ENCODE results near the genes GFOD1 and MYLIP.

DNA sequence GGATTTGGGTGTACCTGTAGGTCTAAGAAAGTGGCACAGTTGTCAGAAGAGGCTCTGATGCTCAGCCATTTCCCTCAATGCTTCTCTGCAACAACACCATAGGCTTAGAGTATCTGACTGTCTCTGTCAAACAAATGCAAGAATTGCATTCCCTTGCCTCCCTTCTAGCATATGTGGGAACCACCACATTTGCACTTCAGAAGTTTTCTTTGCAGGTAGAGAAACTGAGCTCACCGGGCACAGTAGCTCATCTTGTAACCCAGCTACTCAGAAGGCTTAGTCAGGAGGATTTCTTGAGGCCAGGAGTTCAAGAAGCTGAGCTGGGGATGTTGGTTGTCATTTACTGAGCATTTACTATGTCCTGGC, 48.1 kb downstream of the GFOD1 start:
- PRO-cap, result no peak
- RAMPAGE, long total RNA, result no peak
- RRBS, result no CpG with 5 or more reads among the region's 1 CpG

GRCh38 chr6:13457407-13458135, 29.8 kb downstream of the GFOD1 start:
- PRO-cap, result no peak
- RAMPAGE, long total RNA, result no peak
- RRBS, result 29% methylated on average over 1 of the region's 12 CpGs

- PRO-cap, result unidirectional peak, minus-strand start at chr6:13487319; bidirectional peak, plus-strand start at chr6:13487932, minus-strand start at chr6:13487600
- RAMPAGE, long total RNA, result no peak
- RRBS, result 1% methylated on average over 56 of the region's 106 CpGs
Observed at GRCh38 chr6:13487197-13488109, at the start of gene GFOD1. Gene GFOD1, minus strand, starts transcription at chr6:13487600.

- PRO-cap, result no peak
- RAMPAGE, long total RNA, result no peak
- RRBS, result no CpG with 5 or more reads among the region's 7 CpGs
Observed at GRCh38 chr6:13689516-13690392, 21.9 kb downstream of the RANBP9 start.

DNA sequence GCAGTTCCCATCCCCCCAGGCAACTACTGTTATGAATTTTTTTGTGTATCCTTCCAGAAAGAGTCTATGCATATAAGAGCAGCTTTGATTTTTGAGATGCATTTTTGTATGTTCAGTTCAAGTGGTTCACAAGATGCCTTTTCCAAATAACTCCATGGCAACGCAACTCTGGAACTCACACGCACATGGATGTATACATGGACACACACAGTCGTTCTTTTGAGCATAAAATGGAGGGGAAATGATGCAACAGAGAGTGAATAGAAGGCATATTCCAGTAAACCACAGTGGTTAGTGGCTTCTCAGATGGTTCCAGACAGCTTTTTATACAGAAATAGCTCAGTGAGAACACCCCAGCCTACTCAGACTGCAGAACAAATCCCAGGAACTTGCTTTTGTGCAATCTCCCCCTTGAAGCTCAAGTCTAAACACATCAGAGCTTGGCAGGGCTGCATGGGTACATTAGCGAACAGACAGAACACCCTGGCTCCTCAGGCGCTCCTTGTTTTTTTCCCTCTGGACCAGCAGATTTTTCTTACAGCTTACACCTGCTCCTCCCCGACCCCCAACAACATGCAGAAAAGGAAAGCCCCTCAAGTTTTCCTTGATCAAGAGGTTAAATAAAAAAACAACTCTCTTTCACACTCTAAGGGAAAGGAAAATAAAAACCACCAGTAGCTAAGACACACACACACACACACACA, 51.0 kb upstream of the RANBP9 start:
- PRO-cap, result no peak
- RAMPAGE, long total RNA, result no peak
- RRBS, result no CpG with 5 or more reads among the region's 6 CpGs

DNA sequence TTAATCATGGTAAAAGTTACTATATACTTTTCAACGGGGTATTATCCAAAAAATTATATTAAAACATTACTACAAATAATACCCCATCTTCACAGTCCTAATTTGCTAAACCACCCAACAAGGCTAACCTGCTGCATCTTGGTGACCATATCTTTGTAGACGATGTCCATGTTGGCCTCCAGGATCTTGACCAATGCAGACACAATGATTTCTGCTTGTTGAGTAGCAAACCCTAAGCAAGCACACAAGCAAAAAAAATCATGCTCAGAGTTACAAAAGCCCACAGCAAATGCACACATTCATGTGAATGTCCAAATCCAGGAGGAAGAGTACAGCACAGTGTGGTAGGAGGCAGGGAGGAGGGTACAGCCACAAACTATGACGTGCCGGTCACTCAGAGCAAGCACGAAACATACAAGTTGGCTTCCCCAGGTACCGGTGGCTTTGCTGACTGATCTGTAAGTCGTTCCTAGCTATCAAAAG, 12.2 kb downstream of the MCUR1 start:
- PRO-cap, result no peak
- RAMPAGE, long total RNA, result no peak
- RRBS, result 100% methylated on average over 2 of the region's 7 CpGs

DNA sequence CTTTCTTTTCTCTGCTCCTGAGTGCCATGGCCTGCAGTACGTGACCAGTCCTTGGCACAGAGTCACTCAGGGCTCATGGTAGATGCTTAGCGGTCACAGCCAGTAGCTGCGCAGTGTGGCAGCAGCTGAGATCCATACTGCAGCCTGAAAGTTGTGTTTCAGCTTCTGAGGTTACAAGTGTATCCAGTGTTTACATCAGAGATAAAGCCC, 762 bp upstream of the RNF182 start:
- PRO-cap, result no peak
- RAMPAGE, long total RNA, result no peak
- RRBS, result no CpG with 5 or more reads among the region's 3 CpGs

DNA sequence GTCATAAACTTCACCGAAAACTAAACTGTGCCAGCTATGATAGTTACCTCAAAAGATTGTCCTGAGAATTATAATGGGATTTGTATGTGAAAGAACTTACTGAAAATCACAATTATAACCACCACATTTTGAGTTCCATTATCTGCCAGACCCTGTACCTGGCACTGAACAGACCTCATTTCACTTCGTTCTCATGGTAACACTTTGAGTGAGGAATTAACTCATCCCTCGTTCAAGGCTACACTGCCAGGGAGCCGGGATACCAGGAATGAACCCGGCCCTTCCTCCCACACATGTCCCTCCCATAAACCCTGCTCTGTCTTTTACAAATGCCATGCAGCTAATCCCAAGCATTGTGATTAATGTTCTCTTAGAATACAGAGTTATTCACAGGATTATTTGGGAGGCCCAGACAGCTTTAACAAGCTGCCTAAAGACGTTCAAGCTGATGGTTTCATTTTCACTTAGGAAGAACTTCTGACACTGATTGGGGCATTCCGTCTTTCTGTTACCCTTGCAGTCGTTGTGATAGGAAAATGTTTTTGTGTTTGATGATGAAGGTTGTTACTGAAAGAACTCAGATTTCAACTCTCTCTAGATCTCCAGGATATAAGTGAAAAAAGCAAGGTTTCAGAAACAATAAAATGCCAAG, 42.5 kb upstream of the CD83 start:
- PRO-cap, result no peak
- RAMPAGE, long total RNA, result no peak
- RRBS, result no CpG with 5 or more reads among the region's 8 CpGs

DNA sequence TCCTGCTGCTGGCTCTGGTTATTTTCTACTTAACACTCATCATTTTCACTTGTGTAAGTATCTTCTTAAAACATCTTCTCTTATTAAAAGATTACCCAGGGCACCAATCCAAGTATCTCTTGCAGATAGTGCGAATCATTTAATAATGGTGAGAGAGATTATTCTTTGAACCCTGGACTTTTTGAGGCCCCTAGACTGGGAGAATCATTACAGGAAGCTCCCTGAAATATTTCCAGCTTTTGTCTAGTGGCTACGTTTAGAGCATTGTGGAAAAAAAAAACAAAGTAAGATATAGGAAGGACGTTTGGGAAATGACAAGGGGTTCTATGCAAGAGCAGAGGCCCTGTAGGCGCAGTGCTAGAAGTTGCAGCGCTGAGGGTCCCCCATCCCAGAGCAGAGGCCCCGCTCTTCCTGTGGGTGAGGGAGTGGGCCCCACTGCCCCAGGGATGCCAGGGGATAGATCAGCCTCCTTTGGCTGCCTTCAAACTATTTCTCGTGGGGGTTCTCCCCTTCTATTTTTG, 16.2 kb downstream of the CD83 start:
- PRO-cap, result no peak
- RAMPAGE, long total RNA, result no peak
- RRBS, result no CpG with 5 or more reads among the region's 7 CpGs

DNA sequence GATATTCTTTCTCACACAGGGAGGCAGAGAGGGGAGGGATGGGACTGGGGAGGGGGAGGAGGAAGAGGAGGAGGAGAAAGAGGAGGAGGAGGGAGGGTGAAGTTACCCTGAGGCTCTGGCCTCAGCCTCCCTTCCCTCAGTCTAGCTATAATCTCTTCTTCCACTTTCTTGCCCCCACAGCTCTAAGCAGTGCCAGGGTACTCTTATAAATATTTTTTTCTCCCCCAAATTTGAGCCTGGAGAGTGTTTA, 141.2 kb downstream of the CD83 start:
- PRO-cap, result no peak
- RAMPAGE, long total RNA, result no peak

DNA sequence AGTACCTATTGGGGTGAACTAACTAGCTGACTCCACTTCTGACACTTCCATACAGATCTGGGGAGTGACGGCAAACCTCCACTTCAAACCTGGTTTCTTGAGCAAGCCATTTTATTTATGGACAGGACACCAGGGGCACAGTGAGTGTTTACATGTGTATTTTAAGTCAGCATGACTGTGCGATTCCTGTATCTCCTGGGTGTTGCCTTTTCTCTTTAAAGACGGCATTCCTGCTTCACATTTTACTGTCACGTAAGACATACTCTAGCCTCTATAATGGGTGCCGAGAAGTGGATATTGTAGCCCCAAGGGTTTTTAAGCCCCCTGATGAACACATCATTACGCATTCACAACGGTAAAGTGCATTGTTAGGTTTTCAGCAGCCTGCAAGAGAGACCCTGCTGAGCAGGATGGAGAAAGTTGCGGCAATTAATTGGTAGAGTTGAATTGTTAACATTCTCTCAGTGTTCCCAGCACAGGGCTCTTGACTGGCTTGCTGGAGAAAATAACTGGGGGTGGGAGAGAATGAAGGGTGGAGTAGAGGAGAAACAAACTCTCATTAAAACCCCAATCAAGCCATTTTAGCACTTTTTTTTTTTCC, 468.3 kb upstream of the JARID2 start:
- PRO-cap, result no peak
- RAMPAGE, long total RNA, result no peak
- RRBS, result no CpG with 5 or more reads among the region's 8 CpGs

- PRO-cap, result no peak
- RAMPAGE, long total RNA, result no peak
- RRBS, result no CpG with 5 or more reads among the region's 5 CpGs
Observed at GRCh38 chr6:14871228-14871635, 374.6 kb upstream of the JARID2 start.

DNA sequence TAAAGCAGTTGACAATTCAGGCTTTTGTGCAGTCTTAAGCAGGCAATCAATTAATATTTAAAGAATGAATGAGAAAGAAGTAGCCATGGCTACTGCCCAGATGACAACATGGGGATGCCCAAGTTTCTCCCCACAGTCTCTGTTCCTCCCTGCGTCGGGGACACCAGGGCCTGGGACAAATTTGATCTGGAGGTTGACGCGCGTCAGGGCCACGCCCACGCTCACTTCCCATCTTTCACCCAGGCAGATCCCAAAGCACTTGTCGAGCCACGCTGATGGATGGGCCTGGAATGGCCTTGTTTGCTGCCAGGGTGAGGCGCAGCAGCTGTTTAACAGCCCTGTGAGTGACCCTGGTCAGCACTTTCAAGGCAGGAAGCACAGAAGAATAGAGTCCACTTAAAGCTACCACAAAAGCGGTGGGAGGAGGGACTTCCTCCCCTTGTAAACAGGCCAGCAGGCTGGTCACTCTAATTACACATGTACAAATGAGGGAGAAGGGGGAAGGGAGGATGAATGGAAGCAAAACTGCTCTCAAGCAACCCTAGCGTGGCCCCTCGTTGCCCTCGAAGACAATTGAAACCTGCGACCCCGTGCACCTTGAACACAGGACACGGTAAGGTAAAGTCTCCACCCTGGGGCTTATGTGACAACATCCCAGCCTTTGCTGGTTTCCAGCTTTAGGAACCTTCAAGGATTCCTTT, 324.6 kb upstream of the JARID2 start:
- PRO-cap, result no peak
- RAMPAGE, long total RNA, result no peak
- RRBS, result no CpG with 5 or more reads among the region's 17 CpGs

DNA sequence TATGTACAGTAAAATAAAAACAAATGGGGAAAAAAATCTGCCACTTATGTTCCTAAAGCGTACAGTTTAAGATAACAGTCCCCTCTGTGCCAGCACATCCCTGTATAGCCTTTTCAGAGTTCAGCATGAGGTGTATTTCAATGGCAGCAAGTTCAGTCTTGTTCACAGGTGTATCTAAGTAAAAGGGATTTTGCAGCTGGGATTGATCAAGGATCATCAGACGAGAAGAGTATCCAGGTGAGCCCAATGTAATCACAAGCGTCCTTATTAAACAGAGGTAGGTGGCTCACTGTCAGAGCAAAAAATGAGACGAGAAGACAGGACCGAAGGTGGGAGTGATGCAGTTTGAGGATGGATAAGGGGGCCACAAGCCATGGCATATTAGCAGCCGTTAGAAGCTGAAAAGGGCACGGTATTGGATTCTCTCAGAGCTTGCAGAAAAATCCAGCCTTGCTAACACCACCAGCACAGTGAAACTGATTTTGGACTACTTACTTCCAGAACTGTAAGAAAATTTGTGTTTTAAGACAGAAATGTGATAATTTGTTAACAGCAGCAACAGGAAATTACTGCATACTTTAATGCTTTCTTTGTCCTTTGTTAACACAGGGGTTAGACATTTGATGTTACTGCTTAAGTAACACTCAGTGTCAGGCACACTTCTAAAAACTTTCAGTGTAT, 108.2 kb downstream of the JARID2 start:
- PRO-cap, result no peak
- RAMPAGE, long total RNA, result no peak
- RRBS, result no CpG with 5 or more reads among the region's 7 CpGs

GRCh38 chr6:15470290-15471508, 192.1 kb downstream of the DTNBP1 start:
- PRO-cap, result no peak
- RAMPAGE, long total RNA, result no peak
- RRBS, result no CpG with 5 or more reads among the region's 13 CpGs

GRCh38 chr6:15509259-15510150, 153.3 kb downstream of the DTNBP1 start:
- PRO-cap, result no peak
- RAMPAGE, long total RNA, result no peak
- RRBS, result 72% methylated on average over 5 of the region's 19 CpGs

- PRO-cap, result no peak
- RAMPAGE, long total RNA, result no peak
- RRBS, result no CpG with 5 or more reads among the region's 1 CpG
Observed at GRCh38 chr6:15588549-15589004, 74.3 kb downstream of the DTNBP1 start.

GRCh38 chr6:15994846-15995285, 134.0 kb upstream of the MYLIP start:
- PRO-cap, result no peak
- RAMPAGE, long total RNA, result no peak
- RRBS, result no CpG with 5 or more reads among the region's 5 CpGs

DNA sequence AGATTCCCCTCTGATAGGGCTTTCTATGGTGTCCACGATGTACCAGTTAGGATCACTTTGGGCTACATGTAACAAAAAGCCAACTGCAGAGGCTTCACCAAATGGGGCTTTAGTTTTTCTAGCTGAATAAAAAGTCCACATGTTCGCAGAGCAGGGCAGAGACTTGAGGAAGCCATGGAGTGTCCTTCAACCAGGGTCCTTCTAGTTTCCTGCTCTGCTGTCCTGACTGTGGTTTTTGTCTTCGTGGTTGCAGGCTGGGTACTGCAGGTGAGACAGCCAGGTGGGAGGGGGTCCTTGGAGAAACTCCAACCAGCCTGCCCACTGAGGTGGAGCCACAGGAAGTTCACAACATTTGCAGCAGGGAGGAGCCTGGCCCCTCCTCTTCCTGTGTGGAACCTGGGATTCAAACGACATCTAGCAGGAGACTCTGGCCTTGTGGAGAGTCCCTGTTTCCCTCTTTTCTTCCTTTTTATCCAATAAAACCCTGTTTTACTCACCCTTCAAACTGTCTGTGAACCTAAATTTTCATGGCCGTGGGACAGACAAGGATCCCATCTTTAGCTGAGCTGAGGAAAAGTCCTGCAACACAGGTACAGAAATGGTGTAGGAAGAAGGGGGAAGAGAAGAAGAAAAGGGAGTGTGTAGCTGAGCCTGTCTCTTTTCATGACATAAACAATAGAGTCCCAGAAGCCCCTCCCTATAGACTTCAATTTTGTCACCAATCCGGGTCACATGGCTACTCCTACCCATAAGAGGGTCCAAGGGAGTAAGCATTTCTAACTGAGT, 68.7 kb upstream of the MYLIP start:
- PRO-cap, result no peak
- RAMPAGE, long total RNA, result no peak
- RRBS, result no CpG with 5 or more reads among the region's 6 CpGs

- PRO-cap, result bidirectional peak, plus-strand start at chr6:16129086, minus-strand start at chr6:16128901
- RAMPAGE, long total RNA, result no peak
- RRBS, result 2% methylated on average over 36 of the region's 89 CpGs
Observed at GRCh38 chr6:16128976-16129839, at the start of gene MYLIP. Gene MYLIP, plus strand, starts transcription at chr6:16129086.